Colon Carcinoma Metastatic in the Lung (tissue), 2 donors: ENCODE results near the genes MYOM3, IL22RA1, NCMAP and CLIC4.

DNA sequence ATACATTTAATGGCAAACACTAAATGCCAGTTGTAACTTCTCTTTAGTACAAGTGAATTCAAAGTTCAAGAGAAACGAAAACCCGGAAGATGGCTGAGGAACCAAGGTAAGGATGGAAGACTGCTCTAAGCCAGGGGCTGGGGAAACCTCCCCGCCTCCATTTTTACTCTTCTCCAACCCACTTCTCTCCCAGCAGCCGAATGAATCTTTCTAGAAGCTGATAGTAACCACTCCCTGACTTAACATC is 1.2 kb downstream of the FUCA1 start:
- PRO-cap, 2 experiments, result no peak in any of the 2 experiments

- PRO-cap, 2 experiments, result no peak in any of the 2 experiments
Observed at GRCh38 chr1:23957943-23958694, 1.5 kb upstream of the PNRC2 start.

- PRO-cap, 2 experiments, result peak in 2 of 2 experiments; most common plus-strand start chr1:24021796 (in 2)
Observed at GRCh38 chr1:24021411-24022254, 41.5 kb upstream of the SRSF10 start.

DNA sequence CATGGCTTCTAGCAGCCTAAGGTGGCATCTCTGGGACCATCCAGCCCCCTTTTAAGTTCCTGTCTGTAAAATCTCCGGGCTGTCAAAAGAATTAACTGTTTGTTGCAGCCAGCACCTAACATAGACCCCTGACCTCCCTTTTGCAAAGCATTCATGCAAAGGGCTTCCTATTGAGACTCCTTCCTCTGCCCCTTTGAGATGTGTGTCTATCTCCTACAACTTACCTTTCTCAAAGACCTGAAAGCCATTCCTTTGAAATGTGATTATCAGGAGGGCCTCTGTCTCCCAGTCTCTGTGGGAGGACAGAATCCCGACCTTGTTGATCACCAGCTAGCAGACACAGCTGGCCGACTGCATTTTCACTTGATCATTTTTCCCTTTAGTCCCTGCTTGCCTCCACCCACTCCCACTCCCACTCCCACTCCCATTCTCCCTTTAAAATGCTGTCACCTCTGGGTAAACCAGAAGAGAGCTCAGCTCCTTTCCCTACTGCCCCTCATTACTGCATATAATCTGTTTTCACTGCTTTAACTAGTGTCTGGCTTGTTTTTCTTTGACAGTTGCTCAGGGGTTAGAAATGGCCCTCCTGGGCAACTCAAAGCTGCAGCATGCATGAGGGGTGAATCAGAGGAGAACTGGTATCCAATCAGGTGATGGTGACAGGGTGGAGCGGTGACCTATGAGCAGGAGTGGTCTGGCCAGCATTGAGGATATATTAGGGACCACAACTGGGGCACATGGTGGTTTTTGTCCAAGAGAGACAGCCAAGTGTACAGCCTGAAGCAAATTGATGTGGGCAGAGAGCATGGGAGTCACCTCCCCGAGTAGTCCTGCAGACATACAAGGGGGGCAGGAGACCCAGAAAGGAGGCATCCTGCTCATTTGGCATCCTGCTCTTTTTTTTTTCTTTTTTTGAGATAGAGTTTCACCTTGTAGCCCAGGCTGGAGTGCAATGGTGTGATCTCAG is 42.4 kb upstream of the SRSF10 start:
- PRO-cap, 2 experiments, result peak in 1 of 2 experiments; most common plus-strand start position 743 of the sequence (in 1); most common minus-strand start position 504 of the sequence (in 1)

- PRO-cap, 2 experiments, result no peak in any of the 2 experiments
Observed at GRCh38 chr1:24031348-24031637, 51.2 kb upstream of the SRSF10 start.

- PRO-cap, 2 experiments, result peak in 1 of 2 experiments; most common plus-strand start chr1:24108538 (in 1); most common minus-strand start chr1:24108447 (in 1)
Observed at GRCh38 chr1:24108289-24109428, 3.3 kb downstream of the MYOM3 start.

GRCh38 chr1:24112025-24113034 is at the start of gene MYOM3:
MYOM3 (minus strand) TSS chr1:24112135.
- PRO-cap, 2 experiments, result no peak in any of the 2 experiments

- PRO-cap, 2 experiments, result peak in 2 of 2 experiments; most common plus-strand start chr1:24143338 (in 1); most common minus-strand start chr1:24143119 (in 2)
Observed at GRCh38 chr1:24142330-24143570, at the start of gene IL22RA1. IL22RA1 (minus strand) TSS chr1:24143140.

DNA sequence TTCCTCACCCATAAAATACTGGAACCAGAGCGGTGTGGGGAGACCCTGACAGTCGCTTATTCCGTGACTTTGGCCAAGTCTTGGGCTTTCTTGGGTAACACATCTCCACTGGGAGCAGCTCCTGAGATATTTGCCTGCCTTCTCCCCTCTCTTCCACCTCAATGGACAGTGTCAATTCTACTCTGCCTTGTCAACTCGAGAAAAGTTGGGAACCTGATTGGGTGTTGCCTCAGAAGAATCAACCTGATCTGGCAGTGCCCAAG is 10.9 kb downstream of the NIPAL3 start:
- PRO-cap, 2 experiments, result no peak in any of the 2 experiments

- PRO-cap, 2 experiments, result peak in 2 of 2 experiments; most common plus-strand start chr1:24502395 (in 2); most common minus-strand start chr1:24502397 (in 2)
Observed at GRCh38 chr1:24502019-24502644, 504 bp upstream of the RCAN3 start.

- PRO-cap, 2 experiments, result peak in 2 of 2 experiments; most common plus-strand start chr1:24556092 (in 2); most common minus-strand start chr1:24556034 (in 2)
Observed at GRCh38 chr1:24555821-24556405, at the start of gene NCMAP. NCMAP (plus strand) TSS chr1:24556087.

GRCh38 chr1:24717553-24718467 is 27.4 kb upstream of the CLIC4 start:
- PRO-cap, 2 experiments, result no peak in any of the 2 experiments

- PRO-cap, 2 experiments, result no peak in any of the 2 experiments
Observed at GRCh38 chr1:24727484-24728084, 17.7 kb upstream of the CLIC4 start.

DNA sequence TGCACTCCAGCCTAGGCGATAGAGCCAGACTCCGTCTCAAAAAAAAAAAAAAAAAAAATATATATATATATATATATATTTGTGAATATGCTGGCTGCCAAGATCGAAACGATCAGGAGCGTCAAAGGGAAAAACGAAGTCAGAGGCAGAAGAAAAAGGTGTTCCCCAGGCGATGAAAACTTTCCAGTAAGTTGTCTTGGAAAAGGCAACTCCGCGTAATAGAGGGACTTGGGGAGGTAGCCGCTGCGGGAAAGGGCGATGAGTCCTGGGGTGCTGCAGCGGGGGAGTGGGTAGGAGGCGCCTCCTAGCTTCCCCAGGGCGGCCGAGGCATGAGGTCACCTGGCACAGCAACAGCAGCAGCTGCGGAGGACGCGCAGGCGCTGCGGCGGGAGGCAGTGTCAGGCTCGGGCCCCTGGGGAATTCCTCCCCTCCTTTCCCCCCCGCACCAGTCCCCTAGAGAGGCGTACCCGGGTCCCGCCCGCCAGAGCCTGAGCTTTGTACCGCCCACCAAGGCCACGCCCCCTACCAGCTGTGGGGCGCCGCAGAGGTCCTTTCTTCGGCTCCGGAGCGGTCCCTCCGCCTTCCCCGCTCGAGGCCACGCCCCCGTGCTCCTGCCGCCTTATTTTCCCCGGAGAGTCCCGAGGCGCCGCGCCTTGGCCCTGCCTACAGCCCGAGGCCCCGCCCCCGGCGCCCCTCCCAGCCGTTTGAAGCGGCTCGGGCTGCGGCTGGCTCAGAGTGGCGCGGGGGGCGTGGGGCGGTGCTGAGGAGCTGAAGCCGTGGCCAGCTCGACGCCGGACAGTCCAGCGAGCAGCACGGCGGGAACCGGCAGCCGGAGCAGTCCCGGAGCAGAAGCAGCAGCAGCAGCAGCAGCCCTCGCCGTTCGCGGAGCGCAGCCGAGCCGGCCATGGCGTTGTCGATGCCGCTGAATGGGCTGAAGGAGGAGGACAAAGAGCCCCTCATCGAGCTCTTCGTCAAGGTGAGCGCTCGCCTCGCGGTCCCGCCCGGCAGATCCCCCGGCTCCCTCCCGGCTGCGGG is at the start of gene CLIC4:
CLIC4 (plus strand) TSS at position 798 of the 1,035 bp plus-strand sequence.
- PRO-cap, 2 experiments, result peak in 2 of 2 experiments; most common plus-strand start position 347 of the sequence (in 1); most common minus-strand start position 288 of the sequence (in 2)

GRCh38 chr1:24746654-24746991 is 1.4 kb downstream of the CLIC4 start:
- PRO-cap, 2 experiments, result no peak in any of the 2 experiments

DNA sequence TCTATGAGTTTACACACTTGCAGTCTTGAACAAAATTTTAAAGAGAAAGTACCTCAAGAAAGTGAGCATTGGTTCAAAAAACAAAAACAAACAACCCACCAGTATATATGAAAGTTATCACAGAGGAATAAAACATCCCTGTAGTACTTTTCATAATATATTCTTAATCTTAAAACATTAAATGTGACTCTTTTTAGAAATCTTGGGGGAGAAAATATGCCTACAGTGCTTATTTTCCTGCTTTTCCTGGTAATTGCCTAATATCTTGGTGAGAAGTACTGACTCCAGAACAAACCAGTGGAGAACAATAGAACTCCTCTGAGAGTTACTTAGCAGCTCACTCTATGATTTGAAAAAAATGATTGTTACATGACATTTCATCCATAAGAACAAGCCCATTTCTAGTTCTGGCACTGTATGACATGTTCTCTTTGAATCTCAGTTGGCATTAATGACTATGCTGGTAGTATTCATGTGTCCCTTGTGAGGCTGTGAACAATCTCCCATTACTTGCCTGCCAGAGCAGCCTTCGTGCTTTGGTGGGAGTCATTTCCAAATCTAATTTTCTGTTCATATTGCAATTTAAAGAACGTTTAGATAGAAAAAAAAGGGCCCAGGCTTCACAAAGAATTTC is 57.9 kb downstream of the CLIC4 start:
- PRO-cap, 2 experiments, result no peak in any of the 2 experiments

- PRO-cap, 2 experiments, result no peak in any of the 2 experiments
Observed at GRCh38 chr1:24862123-24862734, 67.8 kb downstream of the RUNX3 start.

DNA sequence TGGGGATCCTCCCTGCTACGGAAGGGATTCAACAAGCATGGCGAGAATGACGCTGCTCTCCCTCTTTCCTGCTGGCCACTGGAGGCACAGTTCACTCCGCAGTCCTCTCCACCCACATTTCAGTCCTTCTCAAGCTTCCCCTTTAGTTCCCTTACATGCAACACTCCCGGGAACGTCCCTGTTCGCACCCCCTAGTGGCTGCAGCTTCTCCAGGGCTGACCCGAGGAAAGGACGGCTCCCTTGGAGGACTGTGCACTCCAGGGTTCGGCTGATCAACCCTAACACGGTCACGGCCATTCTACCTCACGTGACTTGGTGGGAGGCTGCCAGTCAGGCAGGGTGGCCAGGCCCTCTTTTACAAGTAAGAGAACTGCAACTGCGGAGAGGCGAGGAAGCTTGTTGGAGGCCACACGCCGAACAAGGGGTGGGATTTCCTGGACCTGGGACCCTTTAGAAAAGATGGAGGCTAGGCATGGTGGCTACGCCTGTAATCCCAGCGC is 20.5 kb downstream of the RUNX3 start:
- PRO-cap, 2 experiments, result no peak in any of the 2 experiments

DNA sequence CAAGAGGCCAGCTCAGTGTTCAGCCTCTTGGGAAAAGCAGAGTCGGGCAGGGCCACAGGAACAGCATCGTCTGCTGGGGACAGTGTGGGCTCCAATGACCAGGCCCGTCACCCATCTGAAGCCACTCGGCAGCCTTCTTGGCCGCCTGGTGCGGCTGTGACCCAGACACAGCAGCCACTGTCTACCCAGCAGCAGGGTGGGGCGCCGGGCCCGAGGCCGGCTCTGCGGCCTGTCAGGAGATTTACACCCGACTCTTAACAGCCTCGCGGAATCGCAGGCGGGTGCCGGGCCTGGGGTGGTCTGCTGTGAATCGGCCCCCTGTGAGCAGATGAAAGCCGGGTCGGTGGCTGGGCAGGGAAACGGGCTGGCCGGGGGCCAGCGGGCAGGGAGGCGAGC is 15.9 kb downstream of the RUNX3 start:
- PRO-cap, 2 experiments, result no peak in any of the 2 experiments

DNA sequence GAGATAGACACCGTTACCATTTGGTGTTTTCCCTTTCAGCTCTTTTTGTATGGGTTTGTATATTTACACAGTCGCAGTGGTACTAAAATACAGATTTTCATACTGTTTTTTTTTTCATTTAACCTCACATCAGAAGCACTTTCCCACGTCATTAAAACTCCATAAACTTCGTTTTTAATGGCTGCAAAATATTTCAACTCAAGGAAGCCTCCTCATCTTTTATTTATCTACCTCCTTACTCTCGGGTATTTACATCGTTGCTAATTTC is 10.4 kb downstream of the RUNX3 start:
- PRO-cap, 2 experiments, result no peak in any of the 2 experiments